Mononuclear cell (primary cell): Measurements from ENCODE around the gene GFRA1.

DNA sequence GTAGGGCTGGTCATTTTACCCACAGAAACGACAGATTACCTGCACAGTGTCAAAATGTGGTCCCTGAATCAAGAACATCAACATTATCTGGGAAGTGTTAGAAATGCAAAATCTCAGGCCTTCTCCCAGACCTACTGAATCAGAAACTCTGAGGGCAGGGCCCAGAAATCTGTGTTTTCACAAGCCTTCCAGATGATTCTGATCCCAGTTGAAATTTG is 34.6 kb downstream of the ABLIM1 start:
- RRBS: no CpG with 5 or more reads among the region's 1 CpG

DNA sequence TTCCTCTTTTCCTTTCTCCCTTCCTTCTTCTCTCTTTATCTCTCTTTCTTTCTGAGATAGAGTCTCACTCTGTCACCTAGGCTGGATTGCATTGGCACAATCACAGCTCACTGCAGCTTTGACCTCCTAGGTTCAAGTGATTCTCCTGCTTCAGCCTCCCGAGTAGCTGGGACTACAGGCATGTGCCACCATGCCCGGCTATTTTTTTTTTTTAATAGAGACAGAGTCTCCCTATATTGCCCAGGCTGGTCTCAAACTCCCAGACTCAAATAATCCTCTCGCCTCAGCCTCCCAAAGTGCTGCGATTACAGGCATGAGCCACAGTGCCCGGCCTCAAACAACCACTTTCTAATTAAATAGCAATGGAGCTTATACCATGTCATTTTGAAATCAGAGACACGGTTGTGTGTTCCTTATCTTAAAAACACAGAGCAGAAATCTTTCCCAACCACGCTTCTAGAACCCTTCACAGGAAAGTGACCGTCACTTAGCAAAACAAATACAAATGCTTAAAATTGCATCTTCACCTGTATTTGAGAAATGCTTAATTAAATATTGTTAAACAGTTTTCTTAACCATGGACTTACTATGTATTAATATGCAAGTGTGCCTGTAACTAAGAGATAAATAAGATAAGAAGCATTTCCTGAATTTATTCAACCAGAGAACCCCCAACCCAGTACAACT is 28.7 kb upstream of the ABLIM1 start:
- RRBS: no CpG with 5 or more reads among the region's 8 CpGs

GRCh38 chr10:114779689-114780171 is 41.9 kb upstream of the FHIP2A start:
- RRBS: no CpG with 5 or more reads among the region's 2 CpGs

GRCh38 chr10:116272489-116273283 is at the start of gene GFRA1:
Gene GFRA1, minus strand, starts transcription at chr10:116273206.
- RRBS: 5% methylated on average over 35 of the region's 71 CpGs

DNA sequence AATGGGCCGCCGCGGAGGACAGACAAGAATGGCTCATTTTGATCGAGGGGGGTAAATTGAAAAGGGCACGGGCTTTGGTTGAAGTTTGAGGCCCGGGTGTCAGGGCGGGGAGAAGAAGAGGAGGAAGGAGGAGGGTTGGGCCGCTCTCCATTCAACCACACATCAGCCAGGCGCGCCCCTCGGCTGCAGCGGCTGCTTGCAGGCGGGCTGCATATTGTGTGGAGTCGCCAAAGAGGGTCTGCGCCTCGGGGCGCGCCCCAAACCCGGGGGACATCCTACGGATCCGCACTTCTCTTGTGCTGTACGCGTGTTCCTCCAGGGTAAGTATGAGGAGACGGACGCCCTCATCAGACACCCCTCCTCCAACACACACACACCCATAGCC is 1.4 kb upstream of the GFRA1 start:
- RRBS: no CpG with 5 or more reads among the region's 25 CpGs

DNA sequence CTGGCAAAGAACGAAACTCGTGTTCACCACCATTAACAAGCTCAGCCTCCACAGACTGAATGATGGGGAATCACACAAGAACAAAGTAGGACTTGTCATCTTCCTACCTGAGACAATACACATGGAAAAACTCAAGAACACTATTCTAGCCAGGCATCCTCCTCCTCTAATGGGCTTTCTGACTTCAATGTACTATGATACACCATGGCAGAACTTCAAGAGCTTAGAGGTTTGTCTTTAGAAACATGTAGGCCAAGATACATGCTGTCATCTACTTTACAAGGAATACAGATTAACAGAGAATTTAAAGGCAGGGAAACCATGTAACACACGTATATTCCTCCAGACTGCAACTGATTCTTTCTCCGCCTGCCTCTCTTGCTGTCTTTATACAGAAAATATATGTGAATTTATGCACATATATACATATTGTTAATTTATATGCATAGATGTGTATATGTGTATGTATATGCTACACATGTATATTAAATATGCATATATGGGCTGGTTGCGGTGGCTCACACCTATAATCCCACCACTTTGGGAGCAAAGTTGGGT is 19.2 kb upstream of the ENO4 start:
- RRBS: no CpG with 5 or more reads among the region's 5 CpGs

DNA sequence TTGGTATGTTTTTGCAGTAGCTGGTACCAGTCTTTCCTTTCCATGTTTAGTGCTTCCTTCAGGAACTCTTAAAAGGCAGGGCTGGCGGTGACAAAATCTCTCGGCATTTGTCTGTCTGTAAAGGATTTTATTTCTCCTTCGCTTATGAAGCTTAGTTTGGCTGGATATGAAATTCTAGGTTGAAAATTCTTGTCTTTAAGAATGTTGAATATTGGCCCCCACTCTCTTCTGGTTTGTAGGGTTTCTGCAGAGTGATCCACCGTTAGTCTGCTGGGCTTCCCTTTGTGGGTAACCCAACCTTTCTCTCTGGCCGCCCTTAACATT is 67.8 kb downstream of the SHTN1 start:
- RRBS: no CpG with 5 or more reads among the region's 5 CpGs

DNA sequence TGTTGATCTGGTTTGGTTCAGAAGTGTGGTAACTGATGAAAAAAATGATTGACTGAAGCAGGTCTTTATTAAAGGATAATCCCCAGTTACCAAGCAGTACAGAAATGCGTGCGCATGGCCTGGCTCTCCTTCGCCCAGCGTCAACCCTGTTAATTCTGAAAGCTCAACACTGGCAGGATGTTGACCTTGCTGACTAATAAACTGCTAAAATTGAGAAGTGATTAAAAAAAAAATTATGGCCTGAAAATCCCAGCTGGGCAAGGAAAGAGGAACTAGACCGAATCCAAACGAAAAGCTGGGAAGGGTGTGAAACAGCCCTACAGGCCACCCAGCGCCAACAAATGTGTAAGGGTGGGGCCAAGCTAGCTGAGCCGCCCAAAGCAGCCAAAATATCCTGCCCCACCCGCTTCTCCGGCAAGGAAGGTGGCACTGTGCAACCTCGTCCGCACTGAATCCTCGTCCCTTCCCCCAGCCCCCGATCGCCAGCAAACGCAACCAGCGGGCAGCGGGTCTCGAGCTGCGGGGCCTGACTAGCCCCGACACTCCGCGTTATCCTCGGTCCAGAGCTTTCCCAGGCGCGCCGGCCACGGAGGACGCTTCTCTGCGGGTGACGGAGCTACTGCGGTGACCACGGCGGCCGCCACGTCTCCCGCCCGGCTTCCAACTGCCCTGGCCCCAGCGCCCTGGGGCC is 564 bp downstream of the SHTN1 start:
- RRBS: 4% methylated on average over 13 of the region's 39 CpGs

DNA sequence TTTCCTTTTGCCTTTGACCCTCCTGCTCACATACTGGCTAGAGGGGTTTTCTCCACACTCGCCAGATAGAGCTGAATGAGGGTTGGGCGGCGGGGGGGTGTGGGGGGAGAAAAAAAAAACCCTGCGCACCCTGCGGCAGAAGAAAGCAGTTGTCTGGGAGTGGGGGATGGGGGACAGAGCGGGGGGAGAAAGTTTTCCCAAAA is 575 bp upstream of the VAX1 start:
- RRBS: no CpG with 5 or more reads among the region's 6 CpGs

DNA sequence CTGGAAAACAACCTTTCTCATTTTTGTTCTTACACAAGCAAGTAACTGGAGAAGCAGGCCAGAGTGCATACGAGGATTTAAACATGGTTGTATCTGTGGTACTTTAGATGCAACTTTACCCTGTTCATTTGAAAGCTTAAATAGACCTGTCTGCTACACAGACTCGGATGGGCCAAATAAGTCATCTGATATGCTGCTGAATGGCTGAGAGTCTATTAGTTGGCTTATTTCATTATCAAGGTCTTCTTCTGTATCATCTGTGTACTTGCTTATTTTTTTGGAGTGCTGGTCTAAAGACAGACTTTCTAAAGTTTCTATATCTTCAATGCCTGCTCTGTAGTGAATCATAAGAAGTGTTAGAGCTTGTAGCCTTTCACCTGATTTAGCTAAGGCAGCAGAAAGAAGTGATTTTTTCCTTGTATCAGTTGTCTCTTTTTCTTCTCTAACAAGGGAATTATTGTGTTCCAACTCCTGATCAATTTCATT is 42.2 kb downstream of the SLC18A2 start:
- RRBS: no CpG with 5 or more reads among the region's 2 CpGs

DNA sequence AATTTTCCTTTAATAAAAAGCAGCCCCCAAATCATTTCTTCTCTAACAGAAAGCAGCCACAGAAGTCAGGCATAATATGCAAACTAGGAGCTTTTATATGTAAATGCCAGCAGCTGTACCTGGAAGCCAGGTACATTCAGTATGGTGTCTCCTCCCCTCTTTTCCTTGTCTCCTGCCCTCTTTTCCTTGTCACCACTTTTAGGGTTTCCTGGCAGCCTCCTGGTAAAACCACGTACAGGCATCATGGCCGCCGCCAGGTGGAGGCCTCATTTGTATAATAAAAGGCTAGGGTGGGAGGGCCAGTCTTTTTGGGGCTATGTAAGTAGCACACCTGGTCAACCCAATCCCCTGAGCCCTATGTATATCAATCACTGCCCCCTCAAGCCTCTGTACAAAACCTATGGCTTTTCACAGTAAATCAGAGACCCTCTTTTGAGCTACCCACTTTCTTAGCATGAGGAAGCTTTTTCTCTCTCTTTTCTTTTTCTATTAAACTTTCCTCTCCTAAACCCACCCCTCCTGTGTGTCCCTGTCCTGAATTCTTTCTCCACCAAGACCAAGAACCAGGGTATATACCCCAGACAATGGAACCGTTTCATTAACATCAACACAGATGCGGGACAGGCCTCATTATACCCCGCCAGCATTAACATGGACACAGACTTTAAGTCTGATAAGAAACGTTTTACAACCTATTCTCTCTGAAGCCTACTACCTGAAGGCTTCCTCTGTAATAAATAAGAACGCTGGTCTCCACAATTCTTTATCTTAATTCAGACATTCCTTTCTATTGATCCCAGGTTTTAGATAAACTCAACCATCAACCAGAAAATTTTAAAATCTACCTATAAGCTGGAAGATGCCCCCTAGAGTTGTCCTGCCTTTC is 28.4 kb downstream of the PDZD8 start:
- RRBS: no CpG with 5 or more reads among the region's 8 CpGs

GRCh38 chr10:117542966-117543966 is 720 bp downstream of the EMX2 start:
- RRBS: 6% methylated on average over 25 of the region's 100 CpGs

- RRBS: no CpG with 5 or more reads among the region's 7 CpGs
Observed at GRCh38 chr10:117736549-117737138, 194.1 kb downstream of the EMX2 start.

DNA sequence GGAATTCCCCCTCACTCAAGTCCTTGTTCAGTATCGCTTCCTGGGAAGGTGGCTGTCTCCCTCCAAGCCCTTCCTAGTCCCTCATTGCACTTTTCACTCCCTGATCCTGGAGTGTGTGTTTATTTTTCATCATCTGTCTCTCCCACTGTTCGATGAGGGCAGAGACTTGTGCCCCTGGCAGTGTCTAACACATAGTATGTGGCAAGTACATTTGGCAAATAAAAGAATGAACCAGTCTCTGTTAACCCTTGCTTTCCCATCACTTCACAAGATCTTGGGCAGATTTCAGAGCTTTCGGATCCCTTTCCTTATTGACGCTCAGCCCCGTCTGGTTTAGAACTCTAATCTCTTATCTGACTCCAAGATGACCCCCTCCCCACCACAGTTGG is 24.0 kb upstream of the CACUL1 start:
- RRBS: no CpG with 5 or more reads among the region's 5 CpGs

DNA sequence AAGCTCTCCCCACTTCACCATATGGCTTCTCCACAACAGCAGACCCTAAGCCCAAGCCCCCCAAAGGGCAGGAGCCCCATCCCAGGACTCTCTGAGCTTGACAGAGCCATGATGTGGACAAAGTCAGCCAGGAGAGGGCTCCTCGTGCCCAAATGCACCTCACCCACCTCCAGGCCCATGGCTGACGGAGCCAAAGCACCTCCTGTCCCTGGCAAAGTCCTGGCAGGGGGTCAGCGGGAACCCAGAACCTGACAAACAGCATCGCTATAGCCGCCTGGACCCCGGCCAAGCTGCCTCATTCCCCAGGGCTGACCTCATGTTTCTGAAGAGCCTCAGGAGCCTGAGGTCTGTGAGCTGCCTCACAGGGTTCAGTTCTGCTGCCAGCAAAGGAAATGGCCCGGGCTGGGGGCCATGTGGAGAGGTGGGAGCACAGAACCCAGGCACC is 4.3 kb upstream of the NANOS1 start:
- RRBS: no CpG with 5 or more reads among the region's 7 CpGs

DNA sequence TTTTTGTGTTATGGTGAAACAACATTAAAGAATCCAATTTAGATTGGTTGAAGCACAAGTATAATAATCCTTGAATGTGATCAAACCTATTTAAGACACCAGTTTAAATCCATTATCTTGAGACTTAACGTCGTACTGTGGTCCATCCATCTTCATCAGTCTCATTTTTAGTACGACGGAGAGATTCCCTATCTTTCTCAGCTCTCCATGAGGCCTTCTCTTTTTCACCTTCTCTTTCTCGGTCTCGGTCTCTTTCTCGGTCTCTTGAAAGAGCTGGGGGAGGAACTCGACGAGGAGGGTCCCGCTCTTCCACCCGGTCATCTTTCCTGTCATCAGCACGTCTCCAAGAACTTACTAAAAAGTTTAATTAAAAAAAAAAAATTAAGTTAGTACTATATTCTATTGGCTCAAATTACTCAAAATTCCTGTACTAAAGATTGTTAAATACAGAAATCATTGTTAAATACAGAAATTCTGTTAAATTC is 6.4 kb downstream of the NANOS1 start:
- RRBS: no CpG with 5 or more reads among the region's 12 CpGs

DNA sequence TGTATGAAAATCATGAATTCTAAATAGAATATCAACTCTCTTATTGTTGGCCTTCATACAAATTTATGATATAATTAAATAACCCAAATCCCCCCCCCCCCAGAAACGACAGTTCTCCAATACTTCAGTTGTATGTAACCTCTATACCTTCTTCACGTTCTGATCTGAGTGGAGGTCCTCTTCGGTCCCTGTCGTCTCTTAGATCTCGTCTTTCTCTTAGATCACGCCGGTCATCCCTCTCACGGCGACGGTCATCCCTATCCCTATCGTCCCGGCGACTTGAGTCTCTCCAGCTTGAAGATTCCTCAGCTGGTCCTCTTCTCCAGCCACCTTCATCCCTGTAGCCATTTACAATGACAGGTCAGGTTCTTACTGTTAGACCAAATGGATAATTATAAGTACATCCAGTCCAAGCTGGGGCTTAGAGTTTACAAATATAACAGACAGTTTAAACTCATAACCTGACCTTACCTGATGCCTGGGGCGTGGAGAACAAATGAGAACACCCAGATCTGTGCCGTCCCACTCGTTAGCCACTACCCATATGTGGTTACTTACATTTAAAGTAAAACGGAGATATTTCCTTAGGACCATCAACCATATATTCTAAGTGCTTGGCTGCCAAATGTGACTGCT is 7.6 kb downstream of the NANOS1 start:
- RRBS: 100% methylated on average over 5 of the region's 17 CpGs

DNA sequence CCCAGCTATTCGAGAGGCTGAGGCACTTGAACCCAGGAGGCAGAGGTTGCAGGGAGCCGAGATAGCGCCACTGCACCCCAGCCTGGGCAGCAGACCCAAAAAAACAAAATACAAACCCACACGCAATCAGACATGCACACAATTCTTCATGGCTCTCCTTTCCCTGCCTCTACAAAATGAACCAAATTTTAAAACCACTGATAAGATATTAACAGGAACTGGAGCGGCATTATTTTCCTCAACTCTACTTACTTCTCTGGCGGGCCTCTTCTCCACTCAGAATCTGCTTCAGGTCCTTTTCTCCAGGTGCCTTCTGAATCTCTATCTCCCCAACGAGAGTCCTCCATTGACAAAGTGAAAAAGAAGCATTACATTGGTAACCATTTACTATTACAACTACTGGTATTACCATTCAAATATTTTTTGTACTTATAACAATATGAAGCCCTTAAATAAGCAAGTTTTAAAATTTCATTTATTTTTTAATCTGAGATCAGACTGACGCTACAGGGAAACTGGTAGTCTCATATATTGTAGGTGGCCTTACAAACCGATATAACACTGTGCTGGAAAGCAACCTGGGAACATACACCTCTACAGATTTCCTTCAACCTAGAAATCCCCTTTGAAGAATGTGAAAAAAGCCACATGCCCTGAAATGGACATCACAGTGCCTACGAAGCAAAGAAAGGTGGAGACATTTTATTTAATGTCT is 14.4 kb downstream of the NANOS1 start:
- RRBS: no CpG with 5 or more reads among the region's 10 CpGs

GRCh38 chr10:119056687-119057108 is 23.9 kb downstream of the EIF3A start:
- RRBS: no CpG with 5 or more reads among the region's 6 CpGs

- RRBS: no CpG with 5 or more reads among the region's 21 CpGs
Observed at GRCh38 chr10:119057741-119058859, 22.5 kb downstream of the EIF3A start.